Spinal cord (tissue), 3 donors: ENCODE measurements around a stretch of chr11.

GRCh38 chr11:125952612-125953557 is 7.0 kb downstream of the VSIG10L2 start:
- PRO-cap = no peak
- RAMPAGE, long total RNA = no peak

GRCh38 chr11:126079962-126080965 is 17.6 kb upstream of the CDON start:
- PRO-cap = no peak
- RAMPAGE, long total RNA = no peak

GRCh38 chr11:126263248-126264020 is 5.3 kb downstream of the SRPRA start:
- PRO-cap = no peak
- RAMPAGE, long total RNA = no peak

- PRO-cap = no peak
- RAMPAGE, long total RNA = no peak
Observed at GRCh38 chr11:126336139-126336477, 19.4 kb upstream of the ST3GAL4 start.

DNA sequence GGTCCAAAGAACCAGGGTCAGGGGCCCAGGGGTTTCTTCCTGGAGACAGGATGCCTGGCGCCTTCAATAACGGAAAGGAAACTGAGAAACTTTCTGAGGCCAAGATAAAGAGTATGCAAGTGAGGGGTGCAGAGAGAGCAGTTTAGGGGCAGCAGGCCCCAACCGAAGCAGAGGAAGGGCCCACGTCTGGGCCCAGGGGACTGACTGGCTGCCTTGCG is 557 bp upstream of the ST3GAL4 start:
- PRO-cap = no peak
- RAMPAGE, long total RNA = no peak

- PRO-cap = no peak
- RAMPAGE, long total RNA = no peak
Observed at GRCh38 chr11:126366840-126367481, 11.5 kb downstream of the ST3GAL4 start.

GRCh38 chr11:126392425-126393475 is 37.3 kb downstream of the ST3GAL4 start:
- PRO-cap = no peak
- RAMPAGE, long total RNA = no peak

GRCh38 chr11:126420815-126421636 is 65.5 kb downstream of the ST3GAL4 start:
- PRO-cap = no peak
- RAMPAGE, long total RNA = no peak

DNA sequence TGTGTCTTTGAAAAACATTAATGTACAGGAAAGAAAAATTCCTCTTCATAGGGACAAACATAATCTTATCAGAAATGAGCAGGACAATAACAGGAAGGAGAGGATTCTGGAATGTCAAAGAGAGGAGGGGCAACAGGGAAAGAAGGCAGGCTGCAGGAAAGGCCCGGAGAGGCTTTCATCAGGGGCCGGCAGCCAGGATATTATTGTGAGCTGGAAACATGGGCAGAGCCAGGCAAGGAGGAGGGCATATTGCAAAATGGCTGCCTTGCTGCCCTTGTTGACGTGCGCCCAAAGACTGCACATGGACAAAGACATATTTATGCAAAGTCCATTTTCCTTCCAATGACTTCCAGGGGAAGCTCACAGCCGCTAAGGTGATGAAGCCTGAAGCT is 433.7 kb downstream of the ETS1 start:
- PRO-cap = no peak
- RAMPAGE, long total RNA = no peak

DNA sequence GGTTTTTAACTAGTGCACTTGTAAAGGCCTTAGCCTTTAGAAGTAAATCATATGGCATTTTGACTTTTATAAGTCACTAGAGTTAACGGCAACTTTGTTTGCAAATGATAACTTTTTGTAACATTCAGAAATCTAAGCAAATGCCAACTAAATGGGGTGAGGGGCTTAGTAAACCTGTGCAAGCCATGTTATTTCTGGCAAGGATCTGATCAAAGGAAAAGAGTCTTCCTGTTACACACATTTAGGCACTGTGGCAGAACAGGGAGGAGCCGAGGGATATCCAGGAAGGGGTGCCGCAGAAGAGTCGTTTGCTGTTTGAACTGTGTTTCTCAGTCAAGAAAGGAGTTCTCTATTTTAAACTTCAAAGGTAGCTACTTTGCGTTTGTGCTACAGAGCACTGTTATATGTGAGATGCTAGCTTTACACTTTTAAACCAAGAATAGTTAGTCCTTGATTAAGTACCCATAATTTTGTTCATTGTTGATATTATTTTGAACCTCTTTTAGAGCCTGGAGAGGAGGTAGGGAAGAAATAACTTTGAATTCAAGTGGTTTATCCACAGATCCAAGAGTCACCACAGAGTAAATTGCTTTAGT is 175.5 kb downstream of the ETS1 start:
- PRO-cap = no peak
- RAMPAGE, long total RNA = no peak

- PRO-cap = no peak
- RAMPAGE, long total RNA = no peak
Observed at GRCh38 chr11:128457108-128457680, 130.2 kb downstream of the ETS1 start.

GRCh38 chr11:128458107-128458617 is 129.2 kb downstream of the ETS1 start:
- PRO-cap = no peak
- RAMPAGE, long total RNA = no peak

- PRO-cap = no peak
- RAMPAGE, long total RNA = no peak
Observed at GRCh38 chr11:128459267-128459715, 128.1 kb downstream of the ETS1 start.

DNA sequence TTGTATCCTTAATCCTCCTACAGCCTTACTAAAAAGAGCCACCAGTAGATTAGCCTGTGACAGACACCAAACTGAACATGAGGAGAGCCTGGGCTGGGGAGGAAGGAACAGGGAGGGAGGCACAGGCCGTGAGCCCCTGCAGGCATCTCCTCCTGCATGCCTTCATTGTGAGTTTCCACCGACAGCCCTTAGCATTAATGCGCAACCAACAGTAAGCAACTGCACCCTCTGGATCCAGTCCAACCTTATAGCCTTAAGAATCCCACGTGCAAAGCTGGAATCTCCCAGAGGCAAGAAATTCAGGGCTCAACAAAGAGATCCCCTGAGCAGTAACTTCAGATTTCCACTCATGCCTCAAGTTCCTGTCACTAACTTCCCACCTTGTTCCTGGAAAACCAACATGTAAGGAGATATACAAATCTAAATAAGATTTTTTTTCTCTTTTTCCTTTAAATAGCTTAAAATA is 84.6 kb downstream of the ETS1 start:
- PRO-cap = no peak
- RAMPAGE, long total RNA = no peak

DNA sequence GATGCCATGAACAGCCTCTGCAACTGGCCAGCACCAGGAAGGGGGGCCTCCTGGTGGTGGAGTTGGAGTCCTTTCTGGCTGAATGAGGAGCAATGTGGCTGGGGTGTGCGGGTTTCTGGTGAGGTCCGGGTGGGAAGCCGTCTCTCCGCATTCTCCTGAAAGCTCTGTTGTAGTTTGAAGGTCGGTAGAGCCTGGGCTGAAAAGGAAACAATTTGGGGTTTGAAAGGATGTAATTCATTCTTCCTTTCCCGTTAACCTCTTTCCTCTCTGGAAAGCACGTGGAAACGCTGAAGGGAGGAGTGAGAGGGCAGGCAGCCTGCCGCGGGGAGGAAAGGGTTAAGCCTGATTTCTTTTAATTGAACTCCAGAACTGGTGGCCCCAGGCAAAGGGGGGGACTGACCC is 1.9 kb upstream of the FLI1 start:
- PRO-cap = no peak
- RAMPAGE, long total RNA = no peak

DNA sequence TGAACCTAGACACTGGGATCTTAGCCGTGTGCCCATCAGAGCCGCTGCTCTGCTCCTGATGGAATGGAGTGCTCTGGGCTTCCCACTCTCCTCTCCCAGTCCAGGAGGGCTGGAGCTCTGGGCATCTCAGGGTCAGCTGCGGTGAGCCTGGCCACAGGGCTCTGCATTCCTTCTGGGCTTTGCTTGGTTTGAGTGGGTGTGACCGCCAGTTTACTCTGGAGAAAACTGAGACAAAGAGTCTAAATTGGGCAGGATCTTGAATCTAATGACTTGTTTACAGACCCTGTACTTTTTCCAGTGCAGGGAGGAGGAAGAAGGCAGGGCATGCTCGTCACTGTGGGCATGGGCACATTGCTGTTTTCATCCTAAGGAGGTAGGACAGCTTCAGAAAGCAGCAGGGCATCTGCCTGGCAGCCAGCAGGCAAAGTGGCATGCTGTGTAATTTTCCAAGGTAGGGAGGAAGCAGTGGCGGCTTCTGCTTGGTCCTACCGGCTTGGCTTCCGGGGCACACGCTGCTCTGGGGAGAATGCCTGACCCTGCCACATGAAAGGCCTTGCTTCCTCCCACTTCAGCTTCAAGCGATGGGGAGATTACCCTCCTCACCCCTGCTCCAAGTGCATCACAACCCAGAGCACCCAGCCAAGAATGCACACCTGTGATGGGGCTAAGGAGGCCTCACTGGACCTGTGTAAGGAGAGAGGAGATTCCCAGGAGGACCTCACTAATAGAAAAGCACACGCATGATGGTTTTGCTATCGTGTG is 22.9 kb downstream of the FLI1 start:
- PRO-cap = no peak
- RAMPAGE, long total RNA = no peak

DNA sequence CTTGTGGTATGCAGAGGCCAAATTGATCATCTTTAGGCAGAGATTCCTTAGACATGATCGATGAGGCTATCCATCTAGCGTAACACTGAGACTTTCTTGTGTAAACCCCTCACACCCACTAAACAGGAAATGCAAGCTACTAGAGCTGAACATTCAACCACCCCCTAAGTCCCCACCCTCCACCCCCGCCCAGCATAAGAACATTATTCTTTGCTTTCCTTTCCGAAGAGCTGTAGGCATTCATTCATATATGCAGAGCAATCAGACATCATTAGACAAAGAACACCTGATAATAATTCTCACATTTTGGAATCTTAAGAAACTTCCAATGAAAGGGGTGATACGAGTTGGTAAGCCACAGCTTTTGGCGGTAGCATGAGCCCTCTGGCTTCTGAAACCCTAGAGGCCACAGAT is 42.1 kb downstream of the FLI1 start:
- PRO-cap = no peak
- RAMPAGE, long total RNA = no peak

DNA sequence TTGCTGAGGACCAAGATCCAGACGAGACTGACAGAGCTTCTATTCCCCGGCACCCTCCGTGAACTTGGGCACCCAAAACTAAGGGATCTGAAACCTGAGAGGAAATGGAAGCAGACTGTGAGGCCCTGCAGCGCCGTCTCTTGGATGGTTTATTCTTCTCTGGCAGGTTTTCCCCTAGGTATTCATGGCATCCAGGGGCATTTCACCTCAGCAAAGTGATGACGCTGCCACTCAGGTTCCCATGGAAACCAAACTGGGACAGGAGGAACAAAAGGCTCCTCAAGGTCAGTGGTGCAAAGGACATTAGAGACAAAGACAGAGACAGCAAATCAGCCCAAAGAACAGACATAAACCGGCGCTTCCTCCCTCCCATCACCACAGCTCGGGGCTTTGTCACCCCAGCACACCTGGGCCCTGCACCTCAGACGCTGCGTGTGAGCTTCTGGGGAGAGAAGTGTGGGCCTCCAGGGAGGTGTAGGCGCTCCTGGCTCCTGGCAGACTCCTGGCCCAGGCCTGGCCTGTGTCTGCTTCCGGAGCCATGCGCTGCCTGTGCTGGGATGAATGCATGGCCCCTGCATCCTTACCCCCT is 6.0 kb downstream of the TP53AIP1 start:
- PRO-cap = no peak
- RAMPAGE, long total RNA = no peak

DNA sequence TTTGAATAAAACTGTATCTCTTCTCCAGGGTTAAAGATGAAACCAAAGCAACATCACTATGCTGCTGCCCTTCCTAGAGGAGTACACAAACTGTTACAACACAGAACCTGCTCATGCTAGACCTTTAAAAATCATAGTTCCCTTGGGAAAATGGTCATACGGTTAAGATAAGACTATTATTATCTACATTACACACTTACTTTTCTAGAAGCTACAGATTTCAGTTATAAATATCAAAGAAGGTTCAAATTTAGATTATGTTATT is 78.7 kb upstream of the TP53AIP1 start:
- PRO-cap = no peak
- RAMPAGE, long total RNA = no peak

GRCh38 chr11:129027337-129027715 is 84.7 kb upstream of the TP53AIP1 start:
- PRO-cap = no peak
- RAMPAGE, long total RNA = no peak